Heart left ventricle (tissue), 7 donors: ENCODE data around the gene HLCS.

- PRO-cap, 6 experiments, result peak in 6 of 6 experiments; most common plus-strand start chr21:36966831 (in 5); most common minus-strand start chr21:36966328 (in 4)
- RAMPAGE, long total RNA, 2 experiments, result no peak in any of the 2 experiments
- RRBS, result 2% methylated on average over 86 of the region's 125 CpGs
Measured at GRCh38 chr21:36965933-36966998, at the start of gene HLCS. TSS of gene HLCS (minus strand) at chr21:36966669.

DNA sequence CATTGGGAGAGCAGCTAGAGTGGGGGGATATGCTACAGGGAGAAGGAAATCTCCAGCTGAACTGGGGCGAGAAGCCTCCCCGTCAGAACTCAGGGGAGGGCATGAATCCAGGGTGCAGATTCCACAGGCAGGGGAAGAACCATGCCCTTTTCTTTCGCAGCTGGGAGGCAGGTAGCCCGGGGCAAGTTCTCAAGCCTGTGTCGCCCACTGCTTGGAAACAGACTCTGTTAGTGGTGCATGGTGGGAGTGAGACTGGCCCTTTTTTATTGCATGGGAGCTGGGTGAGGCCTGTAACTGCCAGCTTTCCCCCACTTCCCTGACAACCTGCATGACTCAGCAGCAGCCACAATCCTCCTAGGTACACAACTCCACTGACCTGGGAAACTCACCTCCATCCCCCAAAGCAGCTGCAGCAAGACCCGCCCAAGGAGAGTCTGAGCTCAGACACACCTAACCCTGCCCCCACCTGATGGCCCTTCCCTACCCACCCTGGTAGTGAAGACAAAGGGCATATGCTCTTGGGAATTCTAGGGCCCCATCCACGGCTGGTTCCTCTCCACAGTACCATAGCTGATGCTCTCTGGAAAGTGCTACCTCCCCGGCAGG is 25.8 kb downstream of the PIGP start:
- PRO-cap, 6 experiments, result no peak in any of the 6 experiments
- RAMPAGE, long total RNA, 2 experiments, result no peak in any of the 2 experiments
- RRBS, result no CpG with 5 or more reads among the region's 8 CpGs

- PRO-cap, 6 experiments, result no peak in any of the 6 experiments
- RAMPAGE, long total RNA, 2 experiments, result no peak in any of the 2 experiments
- RRBS, result no CpG with 5 or more reads among the region's 6 CpGs
Measured at GRCh38 chr21:37166143-37166749, 93.2 kb downstream of the TTC3 start.

GRCh38 chr21:37358336-37358847 is 8.2 kb upstream of the DYRK1A start:
- PRO-cap, 6 experiments, result no peak in any of the 6 experiments
- RAMPAGE, long total RNA, 2 experiments, result no peak in any of the 2 experiments
- RRBS, result no CpG with 5 or more reads among the region's 8 CpGs

- PRO-cap, 6 experiments, result peak in 4 of 6 experiments; most common plus-strand start chr21:37367791 (in 2); most common minus-strand start chr21:37367664 (in 2)
- RAMPAGE, long total RNA, 2 experiments, result no peak in any of the 2 experiments
- RRBS, result 1% methylated on average over 36 of the region's 83 CpGs
Measured at GRCh38 chr21:37367338-37367876, 834 bp downstream of the DYRK1A start.

- PRO-cap, 6 experiments, result no peak in any of the 6 experiments
- RAMPAGE, long total RNA, 2 experiments, result no peak in any of the 2 experiments
- RRBS, result no CpG with 5 or more reads among the region's 1 CpG
Measured at GRCh38 chr21:37383733-37384243, 17.2 kb downstream of the DYRK1A start.

GRCh38 chr21:37412069-37413324 is 45.9 kb downstream of the DYRK1A start:
- PRO-cap, 6 experiments, result no peak in any of the 6 experiments
- RAMPAGE, long total RNA, 2 experiments, result no peak in any of the 2 experiments
- RRBS, result no CpG with 5 or more reads among the region's 6 CpGs

- PRO-cap, 6 experiments, result no peak in any of the 6 experiments
- RAMPAGE, long total RNA, 2 experiments, result no peak in any of the 2 experiments
- RRBS, result no CpG with 5 or more reads among the region's 9 CpGs
Measured at GRCh38 chr21:37458525-37459441, 92.2 kb downstream of the DYRK1A start.

DNA sequence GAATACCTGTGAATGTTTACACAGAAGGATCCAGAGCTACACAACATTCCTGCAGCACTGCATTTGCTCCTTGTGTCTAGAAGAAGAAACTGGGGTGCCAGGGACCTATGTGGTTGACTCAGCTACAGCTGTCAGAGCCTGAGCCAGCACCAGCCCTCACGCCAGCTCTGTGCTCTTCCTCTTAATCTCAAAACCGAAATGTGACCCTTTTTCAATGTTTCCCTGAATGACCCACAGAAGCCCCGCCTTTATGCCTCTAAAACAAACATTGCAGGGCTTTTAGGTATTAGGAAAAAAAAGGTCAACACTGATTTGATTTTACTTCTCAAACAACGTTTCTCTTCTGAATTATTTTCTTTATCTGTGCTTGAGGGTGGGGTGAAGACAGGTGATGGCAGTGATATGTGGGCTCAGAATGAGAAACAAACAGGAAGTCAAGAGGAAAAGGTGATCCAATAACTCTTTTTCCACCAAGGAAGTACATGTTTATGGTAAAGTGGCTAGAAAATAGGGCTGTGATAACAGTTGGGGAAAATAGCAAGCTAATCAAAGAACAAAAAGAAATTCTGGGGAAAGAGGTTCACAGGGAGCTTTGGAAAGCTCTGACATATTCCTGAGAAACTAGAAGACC is 260.6 kb downstream of the DYRK1A start:
- PRO-cap, 6 experiments, result no peak in any of the 6 experiments
- RAMPAGE, long total RNA, 2 experiments, result no peak in any of the 2 experiments
- RRBS, result no CpG with 5 or more reads among the region's 4 CpGs

DNA sequence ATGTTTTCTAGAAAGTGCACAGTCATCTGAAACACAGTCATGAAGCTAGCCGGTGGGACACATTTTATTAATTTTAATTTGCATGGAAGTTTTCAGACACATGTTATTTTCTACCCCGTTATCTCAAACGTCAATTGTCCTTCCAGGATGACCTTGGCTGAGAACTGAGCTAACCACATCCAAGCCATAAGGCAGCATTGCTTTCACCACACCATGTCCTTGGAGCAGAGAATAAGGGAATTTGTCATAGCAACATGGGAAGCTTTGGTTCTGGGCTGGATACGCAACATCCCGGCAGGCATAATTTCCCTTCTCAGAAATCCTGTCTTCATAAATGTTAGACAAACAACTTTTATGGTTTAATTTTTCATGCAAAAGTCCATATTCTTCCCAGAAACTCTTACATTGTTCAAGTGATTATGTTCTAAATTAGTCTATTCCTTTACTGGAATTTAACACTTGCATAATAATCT is 51.7 kb downstream of the KCNJ15 start:
- PRO-cap, 6 experiments, result no peak in any of the 6 experiments
- RAMPAGE, long total RNA, 2 experiments, result no peak in any of the 2 experiments
- RRBS, result no CpG with 5 or more reads among the region's 5 CpGs

DNA sequence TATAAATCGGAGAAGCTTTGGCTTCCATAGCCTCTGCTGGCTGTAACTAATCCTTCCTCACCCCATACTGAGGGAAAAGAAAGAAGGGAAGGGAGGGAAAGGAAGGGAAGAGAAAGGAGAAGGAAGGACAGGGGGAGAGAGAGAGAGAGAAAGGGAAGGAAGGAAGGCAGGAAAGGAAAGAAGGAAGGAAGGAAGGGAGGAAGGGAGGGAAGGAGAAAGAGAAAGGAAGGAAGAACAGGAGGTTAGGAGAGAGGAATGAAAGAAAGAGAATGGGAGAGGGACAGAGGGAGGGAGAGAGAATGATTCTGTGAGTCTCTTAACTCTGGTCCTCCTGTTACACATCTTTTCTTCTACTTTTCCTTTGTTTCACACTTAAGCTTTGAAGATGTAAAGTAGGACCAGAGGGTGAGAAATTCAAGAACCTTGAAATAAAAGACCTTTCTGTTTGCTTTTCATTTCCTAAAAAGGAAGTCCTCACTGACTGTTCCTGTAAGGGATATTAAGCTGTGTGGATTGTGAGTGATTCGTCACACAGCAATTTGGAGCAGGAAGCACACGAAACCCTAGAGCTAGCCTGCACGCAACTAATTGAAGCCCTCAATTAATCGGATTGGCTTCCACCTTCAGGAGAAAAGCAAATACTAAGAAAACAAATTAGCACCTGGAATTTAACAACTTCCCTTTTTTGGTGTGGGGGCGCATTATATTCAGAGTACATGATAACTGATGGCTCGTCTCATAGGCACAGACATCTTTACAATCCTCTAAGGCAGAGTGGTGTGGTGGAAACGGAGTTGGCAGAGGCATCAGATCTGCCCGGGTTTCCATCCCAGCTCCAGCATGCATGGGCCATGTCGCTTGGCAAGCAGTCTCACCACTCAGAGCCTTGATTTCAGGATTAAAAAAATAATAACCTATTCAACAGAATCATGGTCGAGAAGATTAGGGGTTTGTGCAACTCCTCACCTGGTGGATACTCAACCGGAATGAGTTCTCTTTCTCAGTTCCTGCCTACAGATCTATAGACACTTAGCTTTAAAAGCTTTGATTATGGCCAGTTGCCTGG is 95.1 kb downstream of the KCNJ15 start:
- PRO-cap, 6 experiments, result no peak in any of the 6 experiments
- RAMPAGE, long total RNA, 2 experiments, result no peak in any of the 2 experiments
- RRBS, result no CpG with 5 or more reads among the region's 12 CpGs

DNA sequence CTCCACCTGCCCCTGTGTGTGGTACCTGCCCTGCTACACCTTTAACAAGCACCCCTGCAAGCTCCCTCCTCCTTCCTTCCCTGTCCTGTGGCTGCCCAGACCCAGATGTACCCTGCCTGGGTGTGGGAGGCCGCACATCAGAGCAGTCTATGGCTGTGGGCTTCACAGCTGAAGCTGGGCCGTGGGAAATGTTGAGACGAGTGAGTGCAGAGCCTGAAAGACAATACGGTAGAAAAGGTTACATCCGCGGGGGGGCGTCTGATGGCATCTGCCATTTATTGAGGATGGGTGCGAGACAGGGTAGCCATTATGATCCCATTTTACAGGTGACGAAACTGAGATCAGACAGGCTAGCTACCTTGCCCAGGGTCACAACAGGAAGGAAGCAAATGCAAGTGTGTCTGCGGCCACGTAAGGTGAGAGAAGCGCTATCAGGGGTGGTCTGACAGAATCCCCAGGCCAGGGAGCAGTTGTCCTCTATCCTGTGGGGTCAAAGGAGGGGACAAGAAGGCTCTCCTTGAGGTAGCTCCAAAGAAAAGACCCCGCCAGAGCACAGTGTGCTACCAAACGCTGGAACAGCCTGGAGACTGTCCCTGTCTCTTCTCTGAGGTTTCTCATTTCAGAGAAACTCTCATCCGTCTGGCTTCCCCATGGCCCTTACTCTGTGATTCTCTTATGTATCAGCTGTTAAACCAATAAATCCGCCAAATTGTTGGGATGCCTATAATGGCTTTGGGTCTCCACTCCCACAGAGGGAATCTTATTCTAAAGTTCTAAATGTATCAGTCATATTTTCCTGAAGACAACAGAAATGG is 4.3 kb downstream of the ERG start:
- PRO-cap, 6 experiments, result no peak in any of the 6 experiments
- RAMPAGE, long total RNA, 2 experiments, result no peak in any of the 2 experiments
- RRBS, result no CpG with 5 or more reads among the region's 16 CpGs

GRCh38 chr21:38661595-38662139 is 144.1 kb upstream of the ETS2 start:
- PRO-cap, 6 experiments, result peak in 1 of 6 experiments; most common minus-strand start chr21:38661721 (in 1)
- RAMPAGE, long total RNA, 2 experiments, result no peak in any of the 2 experiments
- RRBS, result 5% methylated on average over 6 of the region's 20 CpGs

GRCh38 chr21:38790011-38790376 is 15.7 kb upstream of the ETS2 start:
- PRO-cap, 6 experiments, result no peak in any of the 6 experiments
- RAMPAGE, long total RNA, 2 experiments, result no peak in any of the 2 experiments
- RRBS, result no CpG with 5 or more reads among the region's 7 CpGs

- PRO-cap, 6 experiments, result no peak in any of the 6 experiments
- RAMPAGE, long total RNA, 2 experiments, result no peak in any of the 2 experiments
- RRBS, result no CpG with 5 or more reads among the region's 7 CpGs
Measured at GRCh38 chr21:38797311-38797946, 8.3 kb upstream of the ETS2 start.

DNA sequence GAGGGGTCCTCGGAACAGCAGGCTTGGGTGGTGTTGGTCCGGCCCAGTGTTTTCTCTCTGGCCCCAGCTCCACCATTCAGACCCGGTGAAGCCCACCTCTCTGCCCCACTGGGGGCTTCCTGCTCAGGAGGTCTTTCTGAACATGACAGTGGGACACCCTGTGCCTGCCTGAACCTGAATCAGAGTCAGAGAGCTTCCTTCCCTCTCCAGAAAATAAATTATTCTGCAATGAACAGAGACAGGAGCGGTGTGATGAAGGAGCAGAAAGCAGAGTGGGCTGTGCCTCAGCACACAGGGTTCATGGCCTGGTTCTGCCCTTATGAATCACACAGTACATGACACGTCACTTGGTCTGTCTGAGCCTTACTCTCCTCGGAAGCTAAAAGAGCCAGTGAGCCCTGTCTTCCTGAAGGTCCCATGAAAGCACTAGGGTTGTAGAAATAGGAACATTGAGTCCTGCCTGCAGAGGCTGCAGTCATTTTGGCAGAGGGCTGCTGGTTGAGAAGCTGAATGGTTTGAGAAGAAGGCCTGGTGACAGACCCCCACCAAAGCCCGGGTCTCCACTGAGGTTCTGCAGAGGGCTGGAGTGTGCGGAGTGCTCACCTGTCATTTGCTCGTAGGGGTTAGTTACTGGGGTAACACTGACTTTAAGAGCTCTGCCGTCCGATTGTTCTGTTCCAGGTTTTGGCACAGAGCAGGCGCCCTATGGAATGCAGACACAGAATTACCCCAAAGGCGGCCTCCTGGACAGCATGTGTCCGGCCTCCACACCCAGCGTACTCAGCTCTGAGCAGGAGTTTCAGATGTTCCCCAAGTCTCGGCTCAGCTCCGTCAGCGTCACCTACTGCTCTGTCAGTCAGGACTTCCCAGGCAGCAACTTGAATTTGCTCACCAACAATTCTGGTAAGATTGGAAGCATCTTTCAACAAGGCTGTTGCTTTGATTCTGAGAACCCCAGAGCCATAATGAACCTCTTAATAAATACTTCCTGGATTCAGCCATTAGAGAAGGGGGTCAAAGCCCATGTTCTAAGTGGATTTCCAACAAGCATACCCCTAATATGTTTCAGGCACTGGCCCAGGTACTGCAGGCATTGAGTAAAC is 12.4 kb downstream of the ETS2 start:
- PRO-cap, 6 experiments, result peak in 1 of 6 experiments; most common plus-strand start position 569 of the sequence (in 1)
- RAMPAGE, long total RNA, 2 experiments, result no peak in any of the 2 experiments
- RRBS, result no CpG with 5 or more reads among the region's 18 CpGs

DNA sequence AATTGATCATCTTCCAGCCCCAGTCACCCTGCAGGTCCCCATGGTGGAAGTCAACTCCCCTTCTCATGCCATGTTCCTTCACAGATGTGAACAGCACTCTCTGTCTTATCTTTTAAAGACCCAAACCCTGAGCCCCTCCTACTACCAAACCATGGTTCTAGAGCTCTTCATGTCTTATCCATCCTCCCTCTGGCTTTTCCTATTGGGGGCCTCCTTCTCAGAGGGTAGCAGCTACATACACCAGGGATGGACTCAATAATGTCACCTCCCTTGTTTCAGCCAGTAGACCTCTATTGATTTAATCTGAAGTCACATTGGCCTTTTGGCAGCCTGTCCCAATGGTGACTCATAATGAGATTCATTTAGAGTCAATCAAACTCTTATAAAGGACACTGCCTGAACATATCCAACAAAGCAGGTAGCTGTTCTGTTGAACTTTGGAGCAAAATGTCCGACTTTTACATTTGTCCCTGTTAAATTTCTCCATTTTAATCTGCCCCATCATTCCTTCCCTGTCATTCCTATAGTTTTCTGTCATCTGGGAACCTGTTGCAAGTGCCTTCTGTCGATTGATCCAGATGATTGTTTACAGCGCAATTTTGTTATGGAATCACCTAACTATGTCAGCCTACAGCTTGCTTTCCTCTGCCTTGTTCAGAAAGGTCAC is 105.8 kb downstream of the ETS2 start:
- PRO-cap, 6 experiments, result no peak in any of the 6 experiments
- RAMPAGE, long total RNA, 2 experiments, result no peak in any of the 2 experiments
- RRBS, result no CpG with 5 or more reads among the region's 3 CpGs

- PRO-cap, 6 experiments, result no peak in any of the 6 experiments
- RAMPAGE, long total RNA, 2 experiments, result no peak in any of the 2 experiments
- RRBS, result no CpG with 5 or more reads among the region's 5 CpGs
Measured at GRCh38 chr21:38918321-38919282, 112.9 kb downstream of the ETS2 start.

- PRO-cap, 6 experiments, result peak in 5 of 6 experiments; most common plus-strand start chr21:38926113 (in 2); most common minus-strand start chr21:38926132 (in 2)
- RAMPAGE, long total RNA, 2 experiments, result no peak in any of the 2 experiments
- RRBS, result 0% methylated on average over 2 of the region's 11 CpGs
Measured at GRCh38 chr21:38925727-38926577, 120.2 kb downstream of the ETS2 start.

DNA sequence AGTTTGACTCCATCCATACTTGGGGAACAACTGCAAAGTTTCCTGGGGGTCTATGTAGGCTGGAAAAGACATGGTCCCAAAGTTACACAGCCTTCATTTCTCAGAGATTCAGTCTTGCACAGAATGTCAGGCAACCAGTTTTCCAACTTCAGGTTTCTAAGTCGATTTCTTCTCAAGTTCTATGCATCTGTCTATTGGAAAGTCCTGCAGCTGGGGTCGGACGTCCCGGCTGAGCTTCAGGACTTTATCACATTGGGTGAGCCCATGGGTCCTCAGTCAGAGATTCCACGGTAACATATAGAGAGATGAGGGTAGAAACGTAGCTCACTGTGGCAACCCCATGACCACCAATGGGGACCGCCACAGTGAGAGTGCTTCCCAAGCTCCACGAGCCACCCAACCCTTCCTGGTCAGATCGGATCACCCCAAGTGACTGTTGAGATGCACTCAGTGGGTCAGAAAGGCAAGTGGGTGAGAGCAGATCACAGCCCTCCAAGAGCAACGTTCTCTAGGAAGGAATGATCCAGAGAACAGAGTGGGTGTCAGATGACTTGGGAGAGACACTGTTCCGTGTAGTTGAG is 177.2 kb downstream of the PSMG1 start:
- PRO-cap, 6 experiments, result no peak in any of the 6 experiments
- RAMPAGE, long total RNA, 2 experiments, result no peak in any of the 2 experiments
- RRBS, result no CpG with 5 or more reads among the region's 11 CpGs